Penis (tissue), 1 donor: ENCODE results near the genes SUN2, NPTXR, APOBEC3A, PDGFB and ATF4.

GRCh38 chr22:38755696-38756698, at the start of gene SUN2:
TSS of gene SUN2 (minus strand) at chr22:38755998.
- PRO-cap, result bidirectional peak, plus-strand start at chr22:38756193, minus-strand start at chr22:38755998

DNA sequence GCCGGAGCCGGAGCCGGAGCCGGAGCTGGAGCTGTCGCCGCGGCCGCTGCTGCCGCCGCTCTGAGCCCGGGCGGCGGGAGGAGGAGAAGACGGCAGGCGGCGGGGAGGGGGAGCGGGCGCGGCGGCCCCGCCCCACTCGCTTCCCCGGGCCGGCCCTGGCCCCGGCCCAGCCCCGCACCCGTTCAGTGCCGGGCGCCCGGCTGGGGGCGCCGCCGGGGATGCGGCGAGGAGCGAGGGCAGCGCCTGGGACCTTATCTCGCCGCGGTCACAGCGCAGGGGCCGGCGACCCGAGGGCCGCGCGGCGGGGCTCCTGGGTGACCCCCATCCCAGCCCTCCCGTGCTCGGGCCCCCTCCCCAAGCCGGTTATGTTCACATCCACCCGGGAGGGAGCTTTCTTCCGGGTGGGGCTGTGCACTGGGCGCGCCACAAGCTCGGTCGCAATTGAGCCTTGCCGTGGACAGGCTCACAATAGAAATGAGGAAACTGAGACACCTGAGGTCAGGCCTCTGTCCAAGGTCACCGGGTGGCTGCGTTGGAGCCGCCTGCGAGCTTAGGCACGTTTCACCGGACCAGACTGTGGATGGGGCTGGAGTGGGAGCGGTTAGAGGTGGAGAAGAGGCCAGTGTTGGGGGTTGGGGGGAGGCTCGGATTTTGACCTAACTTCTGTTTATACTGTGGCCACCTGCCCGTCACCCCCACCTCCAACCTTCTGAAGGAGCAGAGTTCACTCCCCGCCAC, at the start of gene NPTXR:
NPTXR (minus strand) TSS at position 62 of the 738 bp plus-strand sequence.
- PRO-cap, result unidirectional peak, minus-strand start at position 62 of the sequence

- PRO-cap, result no peak
These were observed 6.7 kb downstream of the CBX6 start for GRCh38 chr22:38864923-38866151.

GRCh38 chr22:38866175-38866886, 5.7 kb downstream of the CBX6 start:
- PRO-cap, result no peak

GRCh38 chr22:38881361-38881927, 9.4 kb upstream of the CBX6 start:
- PRO-cap, result no peak

GRCh38 chr22:38934812-38935390, 22.5 kb upstream of the APOBEC3A start:
- PRO-cap, result no peak

- PRO-cap, result unidirectional peak, minus-strand start at chr22:38936416
These were observed 21.2 kb upstream of the APOBEC3A start for GRCh38 chr22:38936300-38936499.

DNA sequence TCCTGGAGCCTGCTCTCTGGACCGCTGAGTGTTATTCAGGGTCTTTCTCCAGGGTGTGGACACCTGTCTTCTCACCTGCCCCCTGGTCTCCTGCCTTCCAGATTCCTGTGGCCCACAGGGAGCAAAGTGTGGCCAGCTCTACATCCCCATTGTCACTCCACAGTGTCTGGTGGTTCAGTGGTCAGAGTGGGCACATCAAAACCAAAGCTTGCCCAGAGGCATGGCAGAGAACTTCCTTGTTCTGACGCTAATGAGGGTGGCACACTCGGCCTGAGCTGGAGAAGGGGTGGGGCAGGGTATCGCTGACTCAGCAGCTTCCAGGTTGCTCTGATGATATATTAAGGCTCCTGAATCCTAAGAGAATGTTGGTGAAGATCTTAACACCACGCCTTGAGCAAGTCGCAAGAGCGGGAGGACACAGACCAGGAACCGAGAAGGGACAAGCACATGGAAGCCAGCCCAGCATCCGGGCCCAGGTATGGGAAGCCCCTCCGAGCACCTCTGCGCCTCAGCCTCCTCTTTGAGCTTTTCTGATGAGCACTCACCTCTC, at the start of gene APOBEC3A:
APOBEC3A (plus strand) TSS at position 365 of the 550 bp plus-strand sequence.
- PRO-cap, result no peak

DNA sequence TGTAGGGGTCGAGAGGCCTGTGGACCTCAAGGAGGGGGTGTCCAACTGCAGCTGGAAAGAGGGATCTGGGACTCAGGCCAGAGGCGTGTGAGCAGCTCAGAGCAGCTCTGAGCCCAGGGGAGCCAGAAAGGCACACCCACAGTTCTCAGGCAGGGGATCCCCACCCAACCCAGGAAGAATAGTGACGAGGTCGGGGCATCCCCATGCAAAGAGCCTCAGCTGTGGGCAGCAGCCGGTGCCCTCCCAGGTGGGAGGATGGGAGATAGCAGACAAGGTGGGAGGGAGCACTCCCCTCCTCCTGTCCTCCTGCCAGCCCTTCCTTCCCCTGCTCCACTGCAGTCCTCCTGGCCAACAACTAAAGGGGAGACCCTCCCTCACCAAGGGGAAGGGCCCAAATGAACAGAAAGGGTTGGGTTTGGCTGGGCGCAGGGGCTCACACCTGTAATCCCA, 2.5 kb downstream of the APOBEC3H start:
- PRO-cap, result no peak

DNA sequence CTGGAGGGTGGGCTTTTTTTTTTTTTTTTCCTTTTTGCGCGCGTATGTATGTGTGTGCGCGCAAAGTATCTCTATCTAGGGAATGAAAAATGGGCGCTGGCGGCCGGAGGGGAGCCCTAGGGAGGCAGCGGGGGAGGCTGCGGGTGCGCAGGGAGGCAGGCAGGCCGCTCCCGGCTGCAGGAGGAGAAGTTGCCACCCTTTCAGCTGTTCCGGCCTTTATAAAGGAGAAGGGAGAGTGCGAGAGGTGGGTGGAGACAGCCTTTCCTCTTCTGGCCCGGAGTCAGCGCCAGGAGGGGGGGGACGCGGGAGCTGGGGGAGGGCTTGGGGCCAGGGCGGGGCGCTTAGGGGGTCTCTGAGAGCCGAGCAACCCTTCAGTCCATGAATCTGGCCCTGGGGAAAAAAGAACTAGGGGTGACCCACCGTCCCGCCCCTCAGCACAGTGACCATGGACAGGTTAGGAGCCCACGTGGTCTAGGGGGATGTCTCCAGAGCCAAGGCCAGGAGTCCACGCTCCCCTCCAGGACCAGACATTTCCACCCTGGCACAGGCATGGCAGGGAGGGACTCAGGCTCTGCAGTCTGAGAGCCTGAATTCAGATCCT, at the start of gene PDGFB:
PDGFB (minus strand) TSS at position 194 of the 601 bp plus-strand sequence.
- PRO-cap, result unidirectional peak, minus-strand start at position 191 of the sequence

GRCh38 chr22:39252035-39252611, 7.3 kb upstream of the PDGFB start:
- PRO-cap, result no peak

GRCh38 chr22:39290363-39291226, 28.8 kb downstream of the RPL3 start:
- PRO-cap, result no peak

- PRO-cap, result unidirectional peak, plus-strand start at chr22:39300053; bidirectional peak, plus-strand start at chr22:39300480, minus-strand start at chr22:39300290
These were observed 19.4 kb downstream of the RPL3 start for GRCh38 chr22:39299670-39300853.

GRCh38 chr22:39343532-39343908, 6.3 kb upstream of the SYNGR1 start:
- PRO-cap, result no peak

DNA sequence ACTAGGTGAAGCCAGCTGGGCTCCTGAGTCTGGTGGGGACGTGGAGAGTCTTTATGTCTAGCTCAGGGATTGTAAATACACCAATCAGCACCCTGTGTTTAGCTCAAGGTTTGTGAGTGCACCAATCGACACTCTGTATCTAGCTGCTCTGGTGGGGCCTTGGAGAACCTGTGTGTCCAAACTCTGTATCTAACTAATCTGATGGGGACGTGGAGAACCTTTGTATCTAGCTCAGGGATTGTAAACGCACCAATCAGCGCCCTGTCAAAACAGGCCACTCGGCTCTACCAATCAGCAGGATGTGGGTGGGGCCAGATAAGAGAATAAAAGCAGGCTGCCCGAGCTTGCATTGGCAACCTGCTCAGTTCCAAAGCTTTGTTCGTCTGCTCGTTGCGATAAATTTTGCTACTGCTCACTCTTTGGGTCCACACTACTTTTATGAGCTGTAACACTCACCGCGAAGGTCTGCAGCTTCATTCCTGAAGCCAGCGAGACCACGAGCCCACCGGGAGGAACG, 8.3 kb downstream of the SYNGR1 start:
- PRO-cap, result no peak

- PRO-cap, result no peak
These were observed 14.8 kb downstream of the TAB1 start for GRCh38 chr22:39414204-39414921.

- PRO-cap, result no peak
These were observed 14.8 kb downstream of the MGAT3 start for GRCh38 chr22:39471292-39472356.

DNA sequence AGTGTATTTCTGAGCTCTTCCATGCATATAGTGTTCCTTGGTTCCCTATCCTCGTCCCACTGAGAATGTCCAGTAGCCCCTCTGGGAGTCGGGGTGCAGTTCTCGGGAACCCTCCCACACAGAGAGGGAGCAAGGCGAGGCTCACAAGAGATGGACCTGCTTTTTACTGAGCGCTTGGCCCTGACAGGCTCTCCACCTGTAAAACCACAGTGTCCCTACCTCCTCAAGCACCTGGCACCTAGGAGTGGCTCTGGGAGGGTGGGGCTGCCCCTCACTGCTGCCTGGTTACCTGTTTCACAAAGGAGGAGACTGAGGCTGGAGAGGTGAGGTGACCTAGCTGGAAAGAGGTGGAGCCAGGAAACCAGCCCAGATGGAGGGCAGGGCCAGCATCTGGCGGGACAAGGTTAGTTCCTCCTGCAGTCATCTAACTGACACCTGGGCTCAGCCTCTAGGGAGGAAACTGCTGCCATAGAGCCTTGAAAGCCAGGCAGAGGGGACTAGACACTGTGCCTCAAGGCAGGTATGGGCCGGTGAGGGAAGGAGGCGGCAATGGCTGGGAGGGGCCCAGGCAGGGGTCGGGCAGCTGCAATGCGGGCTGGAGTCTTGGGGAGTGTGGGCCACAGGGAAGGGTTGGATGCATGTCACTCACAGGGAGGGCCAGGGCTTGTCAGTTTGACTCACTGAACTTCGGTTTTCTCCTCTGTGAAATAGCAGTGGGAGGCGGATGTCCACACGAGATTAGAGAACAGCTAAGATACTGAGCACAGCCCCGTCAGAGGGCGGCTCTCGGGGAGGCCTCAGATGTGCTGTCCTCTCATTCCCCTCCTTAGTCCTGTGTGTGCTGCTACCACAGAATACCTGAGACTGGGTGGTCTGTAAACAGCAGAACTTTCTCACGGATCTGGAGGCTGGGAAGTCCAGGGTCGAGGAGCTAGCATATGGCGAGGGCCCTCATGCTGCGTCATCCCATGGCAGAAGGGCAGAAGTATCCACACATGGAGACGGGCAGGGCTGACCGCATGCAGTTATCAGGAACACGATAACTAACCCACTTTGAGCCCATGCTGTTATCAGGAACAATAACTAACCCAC, 15.9 kb downstream of the MGAT3 start:
- PRO-cap, result no peak

GRCh38 chr22:39520367-39520935, at the start of gene ATF4:
TSS of gene ATF4 (plus strand) at chr22:39520562.
- PRO-cap, result bidirectional peak, plus-strand start at chr22:39520564, minus-strand start at chr22:39520095

GRCh38 chr22:39520936-39521393, 603 bp downstream of the ATF4 start:
- PRO-cap, result bidirectional peak, plus-strand start at chr22:39521192, minus-strand start at chr22:39521053